Non-pigmented ciliary epithelial cell (primary cell): ENCODE measurements around a stretch of chr1.

DNA sequence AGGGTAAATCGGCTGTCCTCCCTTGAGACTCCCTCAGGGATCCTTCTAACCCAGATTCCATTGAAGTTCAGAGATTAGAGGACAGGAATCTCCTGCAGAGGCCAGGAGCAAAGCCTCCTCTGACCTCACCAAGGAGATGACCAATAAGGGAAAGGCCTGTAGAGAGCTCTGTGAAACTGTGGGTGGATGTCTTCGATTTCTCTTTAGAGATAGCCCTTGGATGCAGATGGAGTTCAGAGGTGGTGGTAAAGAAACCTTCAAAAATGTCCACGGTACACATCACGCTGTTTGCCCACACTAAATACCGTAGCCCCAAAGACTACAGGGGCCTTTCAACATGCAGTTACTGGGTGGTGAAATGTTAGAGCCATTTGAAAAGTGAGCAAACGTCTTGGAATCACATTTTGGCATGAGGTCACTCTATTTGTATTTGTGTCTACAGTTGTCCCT, 57.8 kb downstream of the DNTTIP2 start:
- RRBS: no CpG with 5 or more reads among the region's 6 CpGs

DNA sequence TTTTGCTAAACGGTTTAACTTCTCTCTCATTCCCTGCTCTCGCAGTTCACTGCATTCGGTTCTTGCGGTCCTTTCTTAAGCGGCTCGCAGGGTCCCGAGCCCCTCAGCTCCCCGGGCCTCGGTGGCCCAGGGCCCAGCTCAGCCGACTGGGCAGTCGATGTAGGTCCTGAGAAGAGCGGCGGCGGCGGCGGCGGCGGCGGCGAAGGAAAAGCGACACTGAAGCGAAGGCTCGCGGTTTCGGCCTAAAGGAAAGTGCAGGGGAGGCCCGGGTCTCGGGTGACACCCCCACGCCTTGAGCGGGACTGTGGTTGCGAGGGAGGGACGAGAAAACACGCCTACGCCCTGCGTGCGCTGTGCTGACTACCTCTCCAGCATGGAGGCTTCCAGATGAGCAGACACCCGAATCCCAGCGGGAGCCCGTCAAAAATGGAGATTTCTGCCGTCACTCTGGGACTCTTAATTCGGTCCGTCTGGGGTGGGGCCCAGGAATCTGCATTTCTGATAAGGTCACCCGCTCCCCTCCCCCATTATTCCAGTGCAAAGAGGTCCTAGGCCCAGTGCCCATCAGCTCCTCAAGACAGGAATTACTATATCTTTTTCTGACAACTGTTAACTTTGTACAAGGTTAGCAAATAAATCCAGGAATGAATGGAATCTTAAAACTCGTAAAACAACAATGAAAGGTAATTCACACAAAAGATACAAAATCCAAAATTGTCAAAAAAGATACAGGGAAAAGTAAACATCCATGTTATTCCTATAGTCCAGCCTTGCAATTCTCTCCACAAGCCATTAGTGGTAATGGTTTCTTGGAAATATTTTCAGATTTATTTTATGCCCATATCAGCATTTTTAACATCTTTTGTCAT, 31.1 kb downstream of the DNTTIP2 start:
- RRBS: no CpG with 5 or more reads among the region's 43 CpGs

DNA sequence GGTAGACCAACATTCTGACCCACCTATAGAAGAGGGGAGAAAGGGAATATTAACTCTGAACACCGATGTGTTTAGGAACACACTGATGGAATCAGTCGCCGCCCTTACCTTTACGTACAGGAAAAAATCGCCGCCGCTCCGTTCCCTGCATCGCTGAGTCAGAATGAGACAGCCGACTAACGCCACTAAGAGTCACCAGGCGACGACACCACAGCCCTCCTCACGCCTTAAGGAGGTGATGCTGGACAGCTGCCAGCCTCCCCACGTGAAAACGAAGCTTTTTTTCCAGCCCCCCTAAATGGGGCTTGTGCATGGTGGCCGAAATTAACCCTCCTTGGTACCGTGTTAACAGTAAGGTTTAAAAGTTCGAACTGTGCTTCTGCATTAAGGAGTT, 569 bp downstream of the DNTTIP2 start:
- RRBS: no CpG with 5 or more reads among the region's 19 CpGs

DNA sequence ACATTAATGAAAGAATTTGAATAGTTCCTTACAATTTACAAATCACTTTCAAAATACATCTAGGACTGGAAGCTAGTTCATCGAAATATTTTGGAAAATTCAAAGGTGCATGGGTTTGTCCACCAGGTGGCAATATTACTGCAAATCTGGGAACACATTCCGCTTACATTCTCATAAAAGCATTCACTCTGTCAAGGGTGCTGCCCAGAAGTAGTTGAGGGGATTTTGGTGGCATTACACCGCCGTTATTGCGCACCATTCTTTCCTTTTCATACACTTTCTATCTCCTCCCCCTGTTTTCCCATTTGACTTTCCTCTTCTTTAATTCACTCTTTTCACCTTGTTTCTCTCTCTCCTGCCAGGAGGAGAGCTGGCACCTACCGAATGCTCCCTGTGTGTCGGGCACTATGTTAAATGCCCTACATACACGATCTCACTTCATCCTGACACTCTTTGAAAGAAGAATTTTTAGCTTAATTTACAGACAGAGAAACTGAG, 95.0 kb downstream of the ABCA4 start:
- RRBS: no CpG with 5 or more reads among the region's 8 CpGs

- RRBS: no CpG with 5 or more reads among the region's 13 CpGs
Measured at GRCh38 chr1:94048204-94049226, 72.4 kb downstream of the ABCA4 start.

- RRBS: no CpG with 5 or more reads among the region's 4 CpGs
Measured at GRCh38 chr1:94061459-94061762, 59.5 kb downstream of the ABCA4 start.

DNA sequence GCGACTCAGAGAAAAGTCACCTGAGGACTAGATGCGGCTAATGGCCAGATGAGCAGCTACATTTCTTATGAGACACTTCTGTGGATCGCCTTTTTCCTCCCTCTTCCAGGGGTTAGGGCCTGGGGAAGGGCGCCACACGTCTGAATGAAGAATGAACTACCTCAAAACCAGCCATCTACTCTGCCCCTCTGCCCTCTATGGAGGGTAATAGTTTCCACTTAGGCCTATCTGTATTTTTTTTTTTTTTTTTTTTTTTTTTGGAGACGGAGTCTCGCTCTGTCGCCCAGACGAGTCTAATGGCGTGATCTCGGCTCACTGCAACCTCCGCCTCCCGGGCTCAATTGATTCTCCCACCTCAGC, 417 bp upstream of the ARHGAP29 start:
- RRBS: no CpG with 5 or more reads among the region's 13 CpGs

GRCh38 chr1:94247066-94248202, 10.1 kb upstream of the ARHGAP29 start:
- RRBS: 1% methylated on average over 45 of the region's 105 CpGs

DNA sequence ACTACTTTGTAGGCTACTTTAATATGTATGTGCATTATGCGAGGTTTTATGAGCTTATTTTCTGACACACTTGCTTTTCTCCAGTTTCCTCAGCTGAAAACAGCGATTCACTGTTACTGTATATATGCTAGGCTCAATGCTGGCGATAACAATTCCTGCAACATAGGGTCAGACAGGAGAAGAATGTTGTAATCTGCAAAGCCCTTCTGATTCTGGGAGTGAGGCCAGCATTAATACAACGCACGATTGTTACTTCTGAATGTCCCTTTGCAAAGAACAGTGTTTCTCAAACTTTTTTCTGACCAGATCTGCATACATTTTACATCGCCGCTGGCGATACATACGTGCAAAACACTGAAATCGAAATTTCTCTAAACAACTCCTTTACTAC, 859 bp upstream of the ABCD3 start:
- RRBS: no CpG with 5 or more reads among the region's 10 CpGs

GRCh38 chr1:94479500-94479991, 61.4 kb downstream of the ABCD3 start:
- RRBS: no CpG with 5 or more reads among the region's 3 CpGs

GRCh38 chr1:94534789-94535711, 6.5 kb downstream of the F3 start:
- RRBS: 93% methylated on average over 4 of the region's 12 CpGs

GRCh38 chr1:94590432-94590882, 48.9 kb upstream of the F3 start:
- RRBS: no CpG with 5 or more reads among the region's 2 CpGs

GRCh38 chr1:94707246-94707994, 112.7 kb upstream of the SLC44A3 start:
- RRBS: no CpG with 5 or more reads among the region's 13 CpGs

- RRBS: no CpG with 5 or more reads among the region's 3 CpGs
Measured at GRCh38 chr1:94711206-94711622, 108.9 kb upstream of the SLC44A3 start.

- RRBS: 2% methylated on average over 4 of the region's 25 CpGs
Measured at GRCh38 chr1:94925385-94926141, 1.3 kb downstream of the CNN3 start.

- RRBS: no CpG with 5 or more reads among the region's 3 CpGs
Measured at GRCh38 chr1:94980172-94980732, 53.3 kb upstream of the CNN3 start.

DNA sequence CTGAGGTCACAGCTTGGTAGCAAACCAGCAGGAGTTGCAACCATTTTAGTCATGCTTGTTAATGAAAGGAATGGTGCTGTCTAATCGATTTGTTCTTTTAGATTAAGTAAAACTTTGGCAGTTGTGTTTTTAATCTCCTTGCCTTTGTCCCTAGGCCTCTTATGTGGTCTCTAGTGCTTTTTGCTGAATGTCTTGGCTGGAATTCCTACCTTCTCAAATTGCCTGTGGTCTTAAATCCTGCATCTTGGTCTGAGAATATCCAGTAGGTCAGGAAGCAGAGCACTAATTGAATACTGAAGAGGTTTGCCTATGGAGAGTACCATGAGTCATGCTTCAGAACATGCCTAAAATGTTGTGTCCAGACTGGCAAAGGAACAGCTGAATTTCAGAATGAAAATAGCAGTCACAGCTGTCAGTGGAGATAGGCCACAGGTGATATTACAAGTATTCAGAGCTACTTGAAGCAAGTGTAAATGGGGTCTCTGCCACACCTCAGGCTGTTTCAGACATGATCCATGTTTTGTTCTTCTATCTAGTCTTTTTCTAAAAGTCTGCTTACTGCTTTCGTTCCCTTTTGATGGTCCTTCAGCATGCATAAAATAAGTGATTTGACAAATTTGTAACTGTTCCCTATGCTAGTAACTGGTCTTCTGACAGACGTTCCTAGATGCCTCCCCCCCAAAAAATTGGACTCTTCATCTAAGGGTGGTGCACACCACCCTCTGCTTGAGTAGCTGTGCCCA, 36.1 kb upstream of the RWDD3 start:
- RRBS: no CpG with 5 or more reads among the region's 3 CpGs

GRCh38 chr1:95216465-95216664, 17.6 kb upstream of the RWDD3 start:
- RRBS: no CpG with 5 or more reads among the region's 5 CpGs

DNA sequence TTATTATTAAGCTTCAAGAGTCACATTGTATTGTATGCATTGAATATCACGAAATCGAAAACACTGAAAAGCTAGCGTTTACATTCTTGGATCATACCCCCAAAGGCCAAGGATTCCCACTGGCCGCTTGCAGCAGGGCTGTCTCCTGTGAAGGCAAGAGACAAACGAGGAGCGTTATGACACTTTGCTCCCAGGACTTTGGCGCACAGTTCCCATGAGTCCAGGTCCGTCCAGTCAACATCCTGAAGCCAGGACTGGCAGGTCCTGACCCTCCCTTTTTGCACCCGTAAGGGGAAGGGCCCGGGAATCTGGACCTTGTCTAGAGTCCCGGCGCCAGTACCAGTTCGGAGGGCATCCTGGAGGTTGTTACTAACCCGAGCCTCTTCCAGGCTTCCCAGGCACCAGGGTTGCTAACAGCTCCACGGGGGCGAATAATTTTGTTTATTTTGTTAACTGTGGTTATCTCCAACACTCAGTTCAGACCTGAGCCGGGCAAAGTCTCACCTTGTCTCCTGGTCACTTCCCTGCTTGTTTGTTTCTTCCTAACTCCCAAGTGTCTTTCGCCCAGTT, 729 bp upstream of the RWDD3 start:
- RRBS: no CpG with 5 or more reads among the region's 18 CpGs